ENCODE results near the genes PCDHGC3, PCDHGC4 and HDAC3.

GRCh38 chr5:141475613-141476309 is at the start of gene PCDHGC3:
Gene PCDHGC3 (plus strand): TSS chr5:141475966.
- RRBS, 2 experiments = 1 to 5% methylated on average over 7 to 14 of the region's 40 CpGs

GRCh38 chr5:141484498-141485222 is at the start of gene PCDHGC4:
Gene PCDHGC4 (plus strand): TSS chr5:141485030.
- RRBS, 2 experiments = 93 to 94% methylated on average over 9 of the region's 37 CpGs

DNA sequence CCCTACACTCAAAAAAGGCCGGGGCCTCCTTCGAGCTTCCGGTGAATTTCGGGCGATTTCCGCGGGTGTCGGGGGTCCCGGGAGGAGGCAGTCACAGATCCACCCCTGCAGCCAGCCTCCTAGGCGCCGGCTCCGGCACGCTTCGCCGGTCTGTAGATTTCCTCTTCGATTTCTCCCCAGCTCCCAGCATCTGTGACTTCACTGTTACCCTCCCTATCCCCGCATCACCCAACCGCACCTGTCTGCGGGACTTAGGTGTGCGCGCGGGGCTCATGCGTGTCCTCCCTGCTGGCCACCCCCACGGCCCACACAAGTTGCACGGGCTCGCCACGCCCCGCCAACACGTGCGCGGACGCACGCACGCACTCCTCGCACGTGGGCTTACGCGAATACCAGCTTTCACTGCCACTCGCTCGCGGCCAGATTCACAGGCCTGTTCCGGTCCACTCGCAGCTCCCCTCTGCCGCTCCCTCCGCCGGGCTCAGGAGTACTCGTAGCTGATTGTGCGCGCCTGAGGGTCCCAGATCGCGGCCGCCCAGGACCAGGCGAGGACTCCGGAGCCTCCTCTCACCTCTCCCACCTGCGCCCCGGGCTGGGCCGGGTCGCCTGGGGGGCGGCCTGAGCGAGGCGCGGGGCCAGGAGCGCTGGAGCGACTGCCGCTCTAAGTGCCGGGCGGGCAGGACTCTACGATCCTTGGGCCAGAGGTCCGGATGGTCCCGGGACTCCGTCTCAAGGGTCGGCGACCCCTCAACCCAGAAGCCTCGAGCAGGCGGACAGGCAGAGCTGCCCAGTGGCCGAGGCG is 3.3 kb downstream of the PCDHGC5 start:
- RRBS, 2 experiments = 91 to 95% methylated on average over 32 to 36 of the region's 77 CpGs

DNA sequence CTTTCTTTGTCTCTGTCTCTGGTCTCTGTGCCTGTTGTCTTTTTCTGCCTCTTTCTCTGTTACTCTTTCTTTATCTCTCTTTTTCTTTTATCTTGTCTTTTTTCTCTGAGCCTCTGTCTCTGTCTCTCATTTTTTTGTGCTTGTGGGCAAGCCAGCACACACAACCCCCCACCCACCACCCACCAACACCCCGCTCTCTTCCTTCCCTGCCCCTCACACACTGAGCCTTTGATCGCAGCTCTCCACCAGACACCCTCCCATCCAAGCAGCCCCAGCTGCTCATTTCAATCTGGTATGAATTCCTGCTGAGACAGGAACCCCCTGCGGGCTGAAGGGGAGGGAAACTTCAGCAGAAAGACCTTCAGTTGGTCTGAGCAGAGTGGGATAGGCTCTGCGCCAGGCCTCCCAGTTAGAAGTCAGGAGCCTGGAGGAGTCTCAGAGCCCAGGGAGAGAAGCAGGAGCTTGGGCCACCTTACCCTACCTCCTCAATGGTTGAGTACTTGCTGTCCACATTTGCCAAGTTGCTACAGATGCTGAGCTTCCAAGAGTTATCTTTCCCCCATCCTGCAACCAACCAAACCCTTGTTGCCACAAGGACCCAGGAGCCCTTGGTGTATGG is 7.1 kb downstream of the PCDHGC5 start:
- RRBS, 2 experiments = no CpG with 5 or more reads among the region's 4 CpGs

DNA sequence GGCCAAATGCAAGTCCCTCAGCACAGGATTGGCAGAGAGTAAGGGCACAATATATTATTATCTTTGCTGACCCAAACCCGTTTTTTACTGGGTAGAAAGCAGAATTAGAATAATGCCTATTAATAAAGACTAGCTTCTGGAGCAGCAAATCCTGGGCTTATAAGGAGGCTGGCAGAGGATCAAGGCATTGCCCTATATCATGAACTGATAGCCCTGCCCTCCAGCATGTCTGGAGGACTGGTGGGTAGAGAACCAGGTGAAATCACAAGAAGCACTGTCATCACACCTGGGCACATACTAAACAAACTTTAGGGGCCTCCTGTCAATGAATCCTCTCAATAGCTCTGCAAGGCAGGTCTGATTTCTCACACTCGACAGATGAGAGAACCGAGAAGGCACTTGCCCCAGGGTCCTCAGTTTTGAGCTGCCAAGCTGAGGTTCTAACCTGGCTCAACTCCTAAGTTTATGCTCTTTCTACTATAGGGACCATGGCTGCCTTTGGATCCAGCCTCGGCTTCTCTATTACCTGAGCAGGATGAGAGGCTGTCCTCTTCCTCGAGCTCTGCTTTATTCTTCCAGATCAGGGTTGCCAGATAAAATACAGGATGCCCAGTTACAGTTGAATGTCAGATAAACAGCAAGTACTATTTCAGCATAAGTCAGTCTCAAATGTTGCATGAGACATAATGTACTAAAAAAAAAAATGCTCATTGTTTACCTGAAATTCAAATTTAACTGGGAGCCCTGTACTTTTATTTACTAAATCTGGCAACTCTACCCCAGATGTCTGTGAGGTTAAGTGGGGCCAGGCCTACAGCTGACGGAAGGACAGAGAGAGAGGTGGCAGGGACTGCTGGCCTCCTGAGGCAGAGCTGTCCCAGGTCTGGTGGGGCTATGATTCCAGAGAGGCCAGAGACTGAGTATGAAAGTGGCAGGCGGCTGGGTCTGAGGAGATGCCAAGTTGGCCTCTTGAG is 18.0 kb downstream of the PCDHGC5 start:
- RRBS, 2 experiments = no CpG with 5 or more reads among the region's 7 CpGs

- RRBS, 2 experiments = under 1 to 5% methylated on average over 28 of the region's 40 CpGs
Observed at GRCh38 chr5:141636690-141637118, at the start of gene HDAC3. Gene HDAC3 (minus strand): TSS chr5:141636849.

GRCh38 chr5:141693165-141693916 is 11.3 kb upstream of the ARAP3 start:
- RRBS, 2 experiments = no CpG with 5 or more reads among the region's 21 CpGs

DNA sequence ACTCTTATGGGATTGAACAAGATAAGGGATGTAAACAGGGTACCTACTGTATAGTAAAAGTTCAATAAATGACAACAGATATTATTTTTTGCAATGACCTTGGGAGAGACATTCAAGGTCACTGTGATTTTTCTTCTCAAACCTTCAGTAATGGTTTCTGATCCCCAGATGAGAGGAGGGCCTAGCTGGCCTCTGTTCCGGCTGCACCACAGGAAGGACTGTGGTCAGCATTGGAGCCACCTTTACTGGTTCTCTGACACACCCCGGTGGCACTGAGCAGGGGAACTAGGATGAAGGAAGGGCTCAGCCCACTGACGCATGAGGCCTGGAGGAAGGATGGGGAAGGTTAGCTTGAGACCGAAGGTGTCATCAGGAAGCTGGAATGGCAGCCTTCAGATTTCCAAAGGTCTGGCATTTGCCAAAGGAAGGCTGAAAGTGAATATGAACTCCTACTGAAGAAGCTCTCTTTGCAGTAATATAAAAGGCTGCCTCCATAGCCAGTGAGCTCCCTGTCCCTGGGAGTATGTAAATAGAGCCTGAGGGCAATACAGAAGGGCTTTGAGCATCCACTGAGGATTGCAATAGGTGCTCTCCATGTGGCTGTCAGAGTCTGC is 69.7 kb downstream of the PCDH1 start:
- RRBS, 2 experiments = 44 to 78% methylated on average over 2 of the region's 4 CpGs

GRCh38 chr5:141835921-141836672 is 42.1 kb downstream of the PCDH1 start:
- RRBS, 2 experiments = 68 to 75% methylated on average over 1 to 3 of the region's 13 CpGs

DNA sequence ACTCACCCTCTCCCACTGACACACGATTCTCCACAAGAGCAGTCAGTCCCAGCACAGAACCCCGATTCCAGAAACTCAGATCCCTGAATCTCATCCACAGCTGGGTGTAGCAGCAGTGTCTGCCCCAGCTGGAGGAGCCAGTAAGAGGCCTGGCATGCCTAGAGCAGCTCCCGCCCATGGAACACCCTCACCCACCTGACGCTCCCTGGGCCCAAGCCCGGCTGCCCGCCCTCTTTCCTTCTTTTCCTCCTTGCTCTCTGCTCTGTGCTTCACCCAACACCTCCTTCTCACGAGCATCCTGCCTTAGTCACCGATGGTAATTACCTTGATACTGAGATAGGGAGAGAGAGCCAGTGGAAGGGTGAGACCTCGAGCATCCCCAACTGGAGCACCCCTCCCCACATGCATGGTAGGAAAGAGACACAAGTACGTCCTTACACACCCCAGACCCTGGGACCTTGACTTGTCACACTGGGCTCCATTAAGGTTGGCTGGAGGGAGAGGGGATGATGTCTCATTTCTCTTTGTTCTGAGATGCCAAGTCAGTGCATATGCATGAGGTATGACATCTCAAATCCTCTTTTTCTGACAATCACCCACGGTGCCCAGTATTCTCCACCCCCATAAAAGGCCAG is 8.6 kb downstream of the PCDH1 start:
- RRBS, 2 experiments = no CpG with 5 or more reads among the region's 11 CpGs

DNA sequence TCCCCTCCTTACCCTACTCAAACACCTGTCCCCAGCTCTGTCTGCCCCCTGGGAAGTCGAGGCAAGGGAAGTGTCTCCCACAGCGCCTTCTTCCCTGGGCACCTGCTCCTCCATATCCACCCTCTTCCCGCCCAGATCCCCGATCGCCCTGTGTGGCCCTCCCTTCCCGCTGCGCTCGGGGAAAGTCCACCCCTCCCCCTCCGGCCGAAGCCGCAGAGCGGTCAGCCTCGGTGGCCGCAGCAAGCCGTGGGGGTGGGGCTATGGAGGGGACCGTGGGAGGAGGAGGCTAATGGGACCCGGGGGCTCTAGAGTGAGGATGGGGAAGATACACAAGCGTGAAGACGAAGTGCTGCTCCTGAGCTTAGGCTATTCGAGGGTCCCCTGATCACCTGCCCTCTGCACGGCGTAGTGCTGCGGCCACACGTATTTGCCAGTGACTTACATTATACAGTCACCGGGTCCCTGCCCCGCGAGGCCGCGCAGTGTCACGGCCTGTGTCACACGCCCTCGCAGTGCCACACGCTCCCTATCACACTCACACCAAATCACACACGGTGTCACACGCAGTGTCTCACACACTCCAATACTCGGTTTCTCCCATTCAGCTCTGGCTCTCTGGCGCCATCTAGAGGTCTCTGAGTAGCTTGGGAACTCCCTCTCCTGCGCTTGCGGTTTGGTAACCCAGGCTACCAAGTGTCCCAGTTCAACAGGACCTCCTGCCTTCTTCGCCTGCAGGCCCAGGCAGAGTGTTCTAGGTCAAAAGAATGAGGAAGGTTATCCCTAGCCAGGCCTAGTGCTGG is 720 bp upstream of the PCDH1 start:
- RRBS, 2 experiments = 1 to 6% methylated on average over 8 of the region's 40 CpGs

DNA sequence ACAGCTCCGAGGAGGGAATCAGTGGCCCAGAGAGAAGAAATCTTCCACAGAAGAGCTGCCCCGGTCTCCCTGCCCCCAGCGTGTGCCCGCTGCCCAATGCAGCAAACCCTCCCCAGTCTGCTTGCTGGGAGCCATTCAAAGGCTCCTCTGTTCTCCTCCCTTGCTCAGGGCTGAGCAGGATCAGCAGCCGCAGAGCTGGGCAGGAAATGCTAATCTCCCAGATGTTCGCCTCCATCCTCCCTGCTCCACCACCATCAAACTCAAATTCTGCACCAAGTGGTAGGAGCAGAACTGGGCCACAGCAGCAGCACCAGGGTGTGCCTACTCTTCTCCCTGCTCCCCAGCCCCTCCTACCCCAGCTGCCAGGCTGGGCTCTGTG is 1.7 kb upstream of the PCDH1 start:
- RRBS, 2 experiments = no CpG with 5 or more reads among the region's 6 CpGs

- RRBS, 2 experiments = no CpG with 5 or more reads among the region's 11 CpGs
Observed at GRCh38 chr5:141882451-141883073, 4.4 kb upstream of the PCDH1 start.

- RRBS, 2 experiments = no CpG with 5 or more reads among the region's 8 CpGs
Observed at GRCh38 chr5:141995050-141995821, 17.6 kb downstream of the GNPDA1 start.

DNA sequence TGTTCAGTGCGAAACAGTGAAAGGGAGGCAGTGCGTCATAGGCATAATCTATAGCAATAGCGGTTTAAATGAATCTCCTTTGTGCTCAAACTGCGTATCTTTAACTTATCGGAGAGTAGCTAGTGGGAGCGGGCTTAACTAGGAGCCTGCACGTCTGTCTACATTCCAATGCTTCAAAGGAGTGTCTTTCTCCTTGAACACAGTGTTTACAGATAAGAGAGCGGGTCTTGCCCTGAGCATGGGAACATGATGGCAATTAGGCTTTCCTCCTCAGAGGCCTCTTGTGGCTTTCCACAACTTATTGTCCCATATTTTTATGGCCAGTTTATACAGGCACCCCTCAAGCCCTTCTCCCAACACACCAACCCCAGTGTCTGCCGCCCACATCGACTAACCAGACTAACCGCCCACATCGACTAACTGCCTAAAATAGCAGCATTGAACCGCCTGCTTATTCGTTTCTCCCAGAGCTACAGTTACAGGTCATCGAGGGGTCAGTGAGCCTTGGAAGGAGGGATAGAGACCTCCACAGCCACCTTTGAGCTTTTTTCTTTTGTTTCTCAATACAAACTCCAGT is 19.5 kb upstream of the NDFIP1 start:
- RRBS, 2 experiments = no CpG with 5 or more reads among the region's 15 CpGs

DNA sequence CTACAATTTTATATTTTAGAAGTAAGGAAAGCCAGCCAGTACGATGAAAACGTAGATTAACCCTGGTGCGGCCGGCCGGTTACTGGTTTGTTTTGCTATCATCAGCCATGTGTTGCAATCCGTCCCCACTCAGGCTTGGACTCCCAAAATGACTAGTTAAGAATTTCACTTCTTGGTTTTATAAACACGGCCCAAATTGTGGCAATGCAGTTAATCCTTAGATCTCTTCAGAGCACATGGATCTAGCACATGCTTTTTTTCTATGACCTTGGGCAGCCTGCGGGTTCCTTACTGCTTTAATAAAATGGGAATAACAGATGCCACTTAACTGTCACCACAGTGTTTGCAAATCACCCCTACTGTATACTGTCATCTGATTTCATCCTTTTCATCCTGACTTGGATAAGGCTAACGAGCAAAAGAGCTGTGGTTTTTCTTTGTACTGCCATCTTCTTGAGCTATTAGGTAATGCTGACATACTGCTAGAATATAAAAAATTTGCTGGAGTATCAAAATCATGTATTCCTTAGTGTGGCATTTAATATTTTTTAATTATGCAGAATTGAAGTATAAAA is 1.5 kb downstream of the NDFIP1 start:
- RRBS, 2 experiments = no CpG with 5 or more reads among the region's 9 CpGs

DNA sequence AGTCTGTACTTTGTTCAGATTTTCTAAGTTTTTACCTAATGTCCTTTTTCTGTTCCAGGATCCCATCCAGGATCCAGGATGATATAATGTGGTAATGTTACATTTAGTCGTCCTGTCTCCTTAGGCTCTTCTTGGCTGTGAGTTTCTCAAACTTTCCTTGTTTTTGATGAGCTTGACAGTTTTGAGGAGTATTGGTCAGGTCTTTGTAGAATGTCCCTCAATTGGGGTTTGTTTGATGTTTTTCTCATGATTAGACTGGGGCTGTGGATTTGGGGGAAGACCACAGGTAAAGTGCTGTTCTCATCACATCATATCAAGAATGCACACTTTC is 9.6 kb downstream of the NDFIP1 start:
- RRBS, 2 experiments = no CpG with 5 or more reads among the region's 1 CpG

GRCh38 chr5:142133679-142134392 is 25.3 kb downstream of the NDFIP1 start:
- RRBS, 2 experiments = no CpG with 5 or more reads among the region's 3 CpGs

DNA sequence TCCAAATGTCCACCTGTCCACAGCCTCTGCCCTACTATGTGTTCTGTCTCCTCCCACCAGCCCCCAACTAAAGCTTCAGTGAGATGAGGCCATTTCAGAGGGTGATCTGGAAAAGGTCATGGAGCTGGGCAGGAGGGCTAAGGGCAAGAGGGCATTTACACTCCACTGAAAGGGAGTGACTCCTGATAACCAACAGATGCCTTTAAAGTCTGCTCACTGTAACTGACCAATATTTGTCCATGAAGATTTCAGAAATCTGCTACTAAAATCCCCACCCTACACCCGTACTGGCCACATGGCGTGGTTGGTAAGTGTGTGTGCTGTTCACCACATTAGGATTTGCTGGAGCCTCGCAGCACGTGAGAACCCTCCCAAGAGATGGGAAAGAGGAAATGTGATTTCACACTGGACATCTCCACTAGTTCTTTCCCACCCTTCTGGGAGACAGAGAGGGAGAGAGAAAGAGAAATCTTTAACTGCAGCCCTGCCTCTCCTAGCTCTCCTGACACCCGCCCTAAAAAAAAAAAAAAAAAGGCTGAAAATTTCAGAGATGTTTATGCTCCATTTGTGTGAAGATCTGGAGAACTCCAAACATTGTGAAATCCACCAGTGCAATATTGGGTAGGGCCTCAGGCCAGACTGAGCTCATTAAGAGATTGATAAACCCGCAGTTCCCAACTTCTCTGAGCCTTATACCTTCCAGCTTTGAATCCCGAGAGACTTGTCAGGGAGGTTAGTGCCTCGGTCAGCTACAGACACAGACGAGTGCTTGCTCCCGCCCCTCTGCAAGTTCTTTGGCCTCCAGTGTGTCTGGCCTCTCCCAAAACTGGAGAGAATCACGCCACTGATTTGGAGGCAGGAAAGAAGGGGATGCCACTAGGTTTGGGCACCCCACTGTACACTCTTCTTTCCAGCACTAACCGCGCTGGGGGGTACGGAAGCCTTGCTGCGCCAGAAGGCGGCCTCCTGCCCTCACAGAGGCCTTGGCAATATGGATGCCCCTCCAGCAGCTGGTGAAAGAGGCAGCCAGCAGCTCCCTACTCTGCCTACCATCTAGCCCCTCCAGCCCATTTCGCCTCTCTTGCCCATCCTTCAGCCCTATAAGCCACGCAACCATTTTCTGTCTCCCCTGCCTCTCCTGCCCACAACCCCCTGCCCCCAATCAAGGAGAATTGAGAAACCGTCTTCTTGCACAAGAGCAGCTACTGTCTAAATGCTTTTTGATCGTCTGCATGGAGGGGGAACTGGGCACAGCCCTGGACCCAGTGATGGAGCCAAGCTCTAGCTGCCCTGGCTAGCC is 1.8 kb downstream of the SPRY4 start:
- RRBS, 2 experiments = no CpG with 5 or more reads among the region's 20 CpGs

DNA sequence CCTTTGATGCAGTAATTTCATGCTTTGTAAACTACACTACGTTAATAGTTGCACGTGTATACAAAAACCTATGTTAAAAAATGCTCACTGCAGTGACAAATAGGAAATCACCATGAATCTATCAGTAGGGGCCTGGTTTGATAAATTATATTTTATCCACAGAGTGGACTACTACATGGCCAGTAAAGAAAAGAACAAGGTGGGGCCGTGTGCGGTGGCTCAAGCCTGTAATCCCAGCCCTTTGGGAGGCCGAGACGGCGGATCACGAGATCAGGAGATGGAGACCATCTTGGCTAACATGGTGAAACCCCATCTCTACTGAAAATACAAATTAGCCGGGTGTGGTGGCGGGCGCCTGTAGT is 51.6 kb upstream of the SPRY4 start:
- RRBS, 2 experiments = no CpG with 5 or more reads among the region's 11 CpGs

All from Panc1 (cell line).